ENCODE data around the gene ZRSR2.

- PRO-cap: no peak
Measured at GRCh38 chrX:11461732-11462163, 168.5 kb downstream of the AMELX start.

GRCh38 chrX:11757403-11757959 is 556 bp upstream of the MSL3 start:
- PRO-cap: no peak

- PRO-cap: no peak
Measured at GRCh38 chrX:12571320-12571572, 220.0 kb upstream of the PRPS2 start.

DNA sequence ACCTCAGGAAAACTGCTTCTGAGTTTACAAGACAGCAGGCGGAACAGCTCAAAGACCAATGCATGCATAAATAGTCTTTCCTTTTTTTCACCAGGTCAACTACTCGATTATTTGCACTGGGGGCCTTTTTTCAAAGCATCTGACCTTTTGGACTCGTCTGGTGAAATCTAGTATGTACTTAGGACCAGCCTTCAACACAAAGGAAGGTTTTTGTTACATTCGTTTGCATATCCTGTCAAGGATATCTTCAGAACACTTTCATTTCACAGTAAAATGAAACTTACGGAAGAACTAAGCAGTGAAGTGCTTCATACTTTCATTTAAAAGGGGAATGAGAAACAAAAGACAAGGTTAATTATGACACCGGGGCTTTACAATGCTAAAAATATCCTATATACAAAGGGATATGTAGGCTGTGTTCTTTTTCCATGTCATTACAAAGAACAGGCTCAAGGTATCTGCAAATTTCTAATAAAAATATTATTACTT is 23.0 kb upstream of the TLR7 start:
- PRO-cap: unidirectional peak, plus-strand start at position 271 of the sequence

DNA sequence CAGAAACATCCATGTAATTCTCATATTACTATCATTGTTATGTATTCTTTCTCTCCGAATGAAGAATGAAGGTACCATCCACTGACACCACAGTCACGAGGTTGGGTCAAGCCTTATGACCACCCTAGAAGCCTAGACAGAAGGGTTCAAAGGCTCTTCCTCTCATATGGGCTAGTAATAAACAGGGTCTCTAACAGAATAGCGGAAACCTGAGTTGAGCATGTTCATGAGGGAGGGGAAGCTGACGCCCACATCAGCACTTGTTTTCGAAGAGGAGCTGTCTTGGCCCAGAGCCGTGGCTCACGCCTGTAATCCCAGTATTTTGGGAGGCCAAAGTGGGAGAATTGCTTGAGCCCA is 21.6 kb upstream of the TMSB4X start:
- PRO-cap: bidirectional peak, plus-strand start at position 221 of the sequence, minus-strand start at position 171 of the sequence

DNA sequence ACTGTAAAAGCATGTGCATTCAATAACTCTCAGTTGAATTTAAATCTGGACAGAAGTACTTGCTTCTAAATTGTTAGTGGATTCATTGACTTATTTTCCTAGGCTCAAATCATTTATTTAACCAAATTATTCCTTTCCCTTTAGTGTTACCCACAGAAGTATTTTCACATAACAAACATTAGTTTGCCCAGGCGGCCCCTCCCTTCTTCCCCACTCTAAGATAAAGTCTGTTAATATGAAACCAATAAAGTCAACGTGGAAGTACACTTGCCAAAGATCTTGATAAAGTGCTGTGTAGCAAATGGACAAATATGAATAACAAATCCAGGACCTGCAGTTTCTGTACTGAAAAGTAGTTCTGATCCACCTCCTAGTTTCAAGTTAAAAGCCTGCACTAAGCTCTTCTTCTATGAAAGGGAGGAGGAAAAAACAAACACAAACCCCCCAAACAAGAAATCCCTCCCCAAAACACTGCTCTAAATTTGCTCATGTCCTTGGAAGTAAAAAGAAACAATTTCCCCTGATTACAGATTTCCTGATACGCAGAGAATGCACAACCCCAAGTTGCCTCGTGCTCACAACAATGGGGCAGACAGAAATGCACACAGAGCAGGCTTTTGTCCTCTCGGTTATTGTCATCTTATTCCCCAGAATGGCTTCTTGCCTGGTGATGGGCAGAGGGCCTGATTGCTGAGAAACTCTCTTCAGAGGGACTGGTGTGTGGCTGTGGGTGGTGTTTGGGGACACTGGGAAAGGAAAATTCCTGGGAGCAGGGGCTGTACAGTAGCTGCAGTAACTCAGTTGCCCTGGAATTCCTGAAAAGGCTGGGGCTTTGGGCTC is 23.2 kb downstream of the TMSB4X start:
- PRO-cap: unidirectional peak, plus-strand start at position 373 of the sequence

- PRO-cap: no peak
Measured at GRCh38 chrX:13015853-13016416, 28.5 kb downstream of the FAM9C start.

DNA sequence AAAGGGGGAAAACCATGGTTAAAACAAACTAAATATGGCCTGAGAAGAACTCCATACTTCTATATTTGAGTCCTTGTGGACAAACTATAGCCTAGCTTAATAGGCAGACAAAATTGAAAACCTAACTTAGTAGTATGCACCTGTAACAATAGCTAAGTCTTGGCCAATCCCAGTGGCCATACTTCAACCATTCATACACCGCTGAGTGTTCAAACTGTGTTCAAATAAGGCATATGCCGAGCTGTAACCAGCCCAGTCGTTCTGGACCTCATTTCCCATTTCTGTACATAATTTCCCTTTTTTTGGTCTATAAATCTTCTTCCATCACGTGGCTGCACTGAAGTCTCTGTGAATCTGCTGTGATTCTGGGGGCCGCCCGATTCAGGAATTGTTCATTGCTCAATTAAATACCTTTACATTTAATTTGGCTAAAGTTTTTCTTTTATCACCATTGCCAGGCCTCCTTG is 27.8 kb downstream of the FAM9C start:
- PRO-cap: unidirectional peak, minus-strand start at position 283 of the sequence

DNA sequence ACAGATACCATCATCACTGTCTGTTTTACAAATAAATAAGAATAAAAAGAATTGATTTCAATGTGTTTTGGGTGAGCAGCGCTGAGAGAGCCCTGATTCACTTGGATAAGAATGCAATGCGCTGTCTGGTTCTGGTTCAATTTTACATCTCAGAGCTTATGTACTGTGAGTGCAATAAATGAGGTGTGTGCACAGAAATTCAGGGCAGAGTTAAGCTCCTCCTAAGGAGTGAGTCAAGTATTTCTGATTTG is 11.3 kb downstream of the FAM9C start:
- PRO-cap: no peak

DNA sequence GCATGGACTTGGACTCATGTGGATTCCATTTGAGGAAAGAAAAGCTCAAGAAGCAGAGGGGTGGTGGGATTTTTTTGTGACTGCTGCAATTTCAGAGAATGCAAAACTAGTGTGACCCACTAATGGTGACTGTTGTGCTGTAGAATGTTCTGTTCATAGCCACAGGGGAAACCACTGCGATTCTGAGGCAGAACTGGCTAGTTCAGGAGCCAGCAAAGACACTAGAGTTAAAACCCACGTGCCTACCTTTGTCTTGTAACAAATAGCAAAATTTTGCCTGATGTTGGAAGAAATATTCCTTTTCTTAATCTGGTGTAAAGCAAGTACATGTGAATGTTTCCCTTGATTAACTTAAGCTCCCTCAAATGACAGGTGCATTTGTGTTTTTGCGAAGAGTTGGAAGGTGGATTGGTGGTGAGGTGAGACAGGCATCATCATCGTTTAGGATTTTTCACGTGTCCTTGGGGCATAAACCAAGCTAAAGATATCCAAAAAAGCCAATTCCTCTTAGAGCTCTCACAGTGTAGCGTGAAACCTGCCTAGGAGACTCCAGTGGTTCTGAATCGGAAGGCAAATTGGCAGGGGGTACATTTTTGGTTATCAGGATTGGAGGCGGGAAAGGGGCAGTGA is 38.0 kb upstream of the FAM9C start:
- PRO-cap: unidirectional peak, plus-strand start at position 156 of the sequence

DNA sequence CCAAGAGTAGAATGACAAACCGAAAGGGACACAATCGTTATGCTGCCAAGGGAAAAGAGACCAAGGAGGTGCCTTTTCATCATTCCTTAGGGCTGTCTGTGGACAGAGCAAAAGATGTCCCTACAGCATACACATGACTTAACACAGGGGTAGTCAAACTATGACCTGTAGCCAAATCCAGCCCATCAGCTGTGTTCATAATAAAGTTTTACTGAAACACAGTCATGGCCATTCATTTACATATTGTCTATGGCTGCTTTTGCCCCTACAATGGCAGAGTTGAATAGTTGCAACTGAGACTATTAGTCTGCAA is 52.6 kb upstream of the EGFL6 start:
- PRO-cap: unidirectional peak, plus-strand start at position 56 of the sequence

DNA sequence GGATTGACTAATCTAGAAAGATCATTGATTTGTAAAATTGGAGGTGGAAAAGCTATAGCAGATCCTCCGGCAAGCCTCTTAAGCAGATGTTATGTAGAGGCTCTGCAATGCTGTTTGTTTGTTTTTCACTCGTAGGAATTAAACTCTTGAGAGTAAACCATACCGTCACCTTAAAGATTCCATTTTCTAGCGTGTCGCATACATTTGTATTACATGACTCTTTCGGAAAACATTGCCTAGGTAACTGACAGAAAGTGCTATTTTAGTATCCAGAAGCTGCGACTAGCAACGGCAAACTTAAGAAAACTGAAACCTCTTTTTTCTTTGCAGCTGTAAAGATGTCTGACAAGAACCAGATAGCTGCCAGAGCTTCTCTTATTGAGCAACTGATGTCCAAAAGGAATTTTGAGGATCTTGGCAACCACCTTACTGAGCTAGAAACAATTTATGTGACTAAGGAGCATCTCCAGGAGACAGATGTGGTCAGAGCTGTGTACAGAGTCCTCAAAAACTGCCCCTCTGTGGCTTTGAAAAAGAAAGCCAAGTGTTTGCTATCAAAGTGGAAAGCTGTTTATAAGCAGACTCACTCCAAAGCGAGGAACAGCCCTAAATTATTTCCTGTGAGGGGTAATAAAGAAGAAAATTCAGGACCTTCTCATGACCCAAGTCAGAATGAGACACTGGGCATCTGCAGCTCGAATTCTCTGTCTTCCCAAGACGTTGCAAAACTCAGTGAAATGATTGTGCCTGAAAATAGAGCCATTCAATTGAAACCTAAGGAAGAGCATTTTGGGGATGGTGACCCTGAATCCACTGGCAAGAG is 9.4 kb downstream of the TCEANC start:
- PRO-cap: no peak

DNA sequence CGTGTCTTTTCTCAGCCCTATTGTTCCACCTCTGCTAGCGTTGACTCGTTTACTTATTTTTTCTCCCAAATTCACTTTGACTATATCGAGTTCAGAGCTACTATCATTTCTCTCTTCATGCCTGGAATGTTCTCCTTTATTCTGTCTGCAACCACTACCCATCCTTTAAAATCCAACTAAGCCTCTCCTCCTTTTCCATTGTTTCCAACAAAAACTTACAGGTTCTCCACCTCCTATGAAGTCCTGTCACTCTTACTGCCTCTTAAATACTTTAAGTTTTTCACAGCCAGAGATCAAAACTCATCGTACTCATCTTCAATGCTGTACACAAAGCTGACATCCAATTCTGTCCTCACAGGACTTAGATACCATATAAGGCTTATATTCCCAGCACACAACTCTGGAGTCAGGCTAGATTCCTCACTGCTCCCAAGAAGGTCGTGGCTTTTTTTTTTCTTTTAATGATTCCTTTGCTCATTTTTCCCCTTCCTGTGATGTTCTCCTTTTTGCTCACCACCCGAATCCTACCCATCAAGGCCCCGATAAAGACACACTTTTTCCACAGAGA is 1.0 kb downstream of the TRAPPC2 start:
- PRO-cap: no peak

DNA sequence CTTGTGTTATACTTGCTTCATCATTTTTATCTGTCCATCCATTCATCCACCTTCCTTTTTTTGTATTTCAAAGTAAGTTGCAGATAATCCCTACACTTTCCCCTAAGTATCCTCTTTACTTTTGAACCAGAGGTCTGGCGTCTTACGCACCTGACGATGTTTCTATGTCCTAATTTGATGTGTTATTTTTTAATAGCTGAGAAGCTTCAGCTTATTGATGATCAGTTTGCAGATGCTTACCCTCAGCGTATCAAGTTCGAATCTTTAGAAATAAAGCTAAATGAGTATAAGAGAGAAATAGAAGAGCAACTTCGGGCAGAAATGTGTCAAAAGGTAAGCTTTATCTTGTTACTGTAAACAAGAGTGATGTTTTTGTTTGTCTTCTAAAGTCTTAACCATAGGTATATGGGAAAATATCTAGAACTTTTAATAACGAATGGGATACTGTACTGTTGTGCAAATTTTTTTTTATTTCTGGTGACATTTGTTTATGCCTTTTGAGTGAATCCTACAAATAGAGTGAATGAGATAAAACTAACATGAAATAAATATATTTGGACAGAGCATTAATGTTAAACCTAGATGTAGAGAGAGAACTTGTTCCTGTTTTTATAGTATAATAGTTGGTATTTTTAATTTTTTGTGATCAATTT is 11.7 kb downstream of the OFD1 start:
- PRO-cap: no peak

GRCh38 chrX:13766623-13767374 is 32.3 kb downstream of the OFD1 start:
- PRO-cap: no peak

DNA sequence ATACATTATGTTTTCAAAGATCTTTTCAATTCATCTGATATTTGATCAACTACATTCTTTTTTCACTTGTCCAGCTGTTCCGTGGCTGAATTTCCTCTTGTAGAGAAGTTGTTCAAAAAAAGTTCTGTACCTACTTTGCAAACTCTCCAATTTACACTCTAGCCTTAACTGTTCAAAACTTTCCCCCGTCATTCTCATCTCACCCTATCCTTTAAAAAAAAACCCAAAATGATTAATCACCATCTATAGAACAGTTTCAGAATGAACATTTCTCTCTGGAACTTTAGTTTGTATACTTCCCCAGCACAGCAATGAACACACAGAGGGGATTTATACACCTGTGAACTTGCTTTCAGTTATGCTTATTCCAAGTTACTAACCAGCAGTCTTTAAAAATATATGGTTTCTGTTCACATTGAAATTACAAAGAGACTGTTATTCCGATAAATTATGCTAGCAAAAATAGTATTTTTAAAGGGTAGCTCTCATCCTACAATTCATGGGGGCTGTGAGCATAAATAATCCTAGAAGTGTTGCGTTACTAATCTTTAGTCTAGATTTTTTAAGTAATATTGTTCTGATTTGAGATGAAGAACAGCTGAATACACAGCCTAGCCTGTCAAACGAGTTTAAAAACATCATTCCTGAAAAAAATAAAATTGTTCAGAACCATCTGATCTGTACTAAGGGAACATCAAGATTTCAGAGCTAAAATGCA is 1.1 kb downstream of the GEMIN8 start:
- PRO-cap: no peak

DNA sequence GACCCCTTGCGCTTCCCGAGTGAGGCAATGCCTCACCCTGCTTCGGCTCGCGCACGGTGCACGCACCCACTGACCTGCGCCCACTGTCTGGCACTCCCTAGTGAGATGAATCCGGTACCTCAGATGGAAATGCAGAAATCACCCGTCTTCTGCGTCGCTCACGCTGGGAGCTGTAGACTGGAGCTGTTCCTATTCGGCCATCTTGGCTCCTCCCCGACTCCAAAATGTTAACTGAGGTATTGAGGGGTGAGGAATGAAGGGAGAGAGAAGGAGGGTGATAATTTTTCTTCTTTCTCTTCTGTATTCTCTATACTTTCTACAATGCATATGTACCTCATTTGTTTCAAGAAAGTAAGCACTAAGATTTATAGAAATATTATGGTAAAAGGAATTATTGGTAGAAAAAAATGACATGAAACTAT is 80.1 kb upstream of the GEMIN8 start:
- PRO-cap: no peak

- PRO-cap: bidirectional peak, plus-strand start at chrX:15790148, minus-strand start at chrX:15790165
Measured at GRCh38 chrX:15789890-15790302, 388 bp upstream of the ZRSR2 start.

- PRO-cap: bidirectional peak, plus-strand start at chrX:15790471, minus-strand start at chrX:15790377; unidirectional peak, plus-strand start at chrX:15790854; unidirectional peak, minus-strand start at chrX:15790918; unidirectional peak, minus-strand start at chrX:15791077; unidirectional peak, minus-strand start at chrX:15791152
Measured at GRCh38 chrX:15790303-15791412, at the start of gene ZRSR2. Gene ZRSR2 (plus strand): TSS chrX:15790484.

DNA sequence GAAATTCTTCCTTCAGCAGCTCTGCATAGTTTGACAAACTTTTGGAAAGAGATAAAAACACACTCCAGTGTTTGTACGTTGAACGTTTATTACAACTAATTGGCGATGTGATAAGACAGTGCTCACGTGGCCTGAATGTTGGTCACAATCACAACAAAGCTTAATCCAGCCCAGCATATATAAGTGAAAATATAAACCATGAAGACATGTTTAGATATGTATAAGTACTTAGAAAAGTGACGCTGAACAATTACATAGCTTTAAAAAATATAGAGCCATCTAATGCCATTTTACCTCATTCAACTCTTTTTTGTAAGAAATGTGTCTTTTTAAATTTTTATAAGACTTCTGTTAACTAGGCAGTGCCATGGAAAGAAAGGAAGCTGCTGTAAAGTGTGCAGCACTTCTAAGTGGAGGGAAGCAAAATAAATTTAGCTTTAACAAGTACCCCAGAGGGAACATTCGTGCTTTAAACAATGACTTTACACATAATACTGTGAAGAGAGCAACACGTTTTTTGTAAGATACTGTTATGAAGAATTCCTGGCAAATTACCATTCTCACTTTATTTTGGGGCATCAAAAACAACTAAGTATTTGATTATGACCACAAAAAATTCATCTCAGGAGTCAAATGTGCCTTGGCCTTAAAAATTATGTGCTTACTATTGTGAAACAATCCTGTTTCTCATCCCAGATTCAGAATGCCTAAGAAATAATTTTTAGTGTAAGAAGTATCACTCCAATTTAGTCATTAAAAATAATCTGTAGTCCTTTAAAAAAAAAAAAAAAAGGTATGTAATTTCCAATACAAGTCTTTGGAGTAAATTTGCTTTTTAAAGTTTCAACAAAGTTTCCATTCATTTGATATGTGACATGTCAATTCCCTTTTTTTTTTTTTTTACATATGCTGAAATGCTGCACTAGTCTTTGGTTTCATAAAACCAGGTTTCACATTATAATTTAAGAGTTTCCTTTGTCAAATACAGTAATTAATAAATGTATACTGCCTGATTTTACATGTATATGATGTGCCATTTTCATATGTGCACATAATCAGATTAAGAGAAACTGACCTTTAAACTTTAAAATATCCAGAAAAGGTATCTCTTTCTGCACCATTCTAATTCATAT is 28.2 kb downstream of the AP1S2 start:
- PRO-cap: no peak